Placental pericyte (primary cell): ENCODE measurements around the genes SYT15, FAM25C, WDFY4, LRRC18 and OGDHL.

DNA sequence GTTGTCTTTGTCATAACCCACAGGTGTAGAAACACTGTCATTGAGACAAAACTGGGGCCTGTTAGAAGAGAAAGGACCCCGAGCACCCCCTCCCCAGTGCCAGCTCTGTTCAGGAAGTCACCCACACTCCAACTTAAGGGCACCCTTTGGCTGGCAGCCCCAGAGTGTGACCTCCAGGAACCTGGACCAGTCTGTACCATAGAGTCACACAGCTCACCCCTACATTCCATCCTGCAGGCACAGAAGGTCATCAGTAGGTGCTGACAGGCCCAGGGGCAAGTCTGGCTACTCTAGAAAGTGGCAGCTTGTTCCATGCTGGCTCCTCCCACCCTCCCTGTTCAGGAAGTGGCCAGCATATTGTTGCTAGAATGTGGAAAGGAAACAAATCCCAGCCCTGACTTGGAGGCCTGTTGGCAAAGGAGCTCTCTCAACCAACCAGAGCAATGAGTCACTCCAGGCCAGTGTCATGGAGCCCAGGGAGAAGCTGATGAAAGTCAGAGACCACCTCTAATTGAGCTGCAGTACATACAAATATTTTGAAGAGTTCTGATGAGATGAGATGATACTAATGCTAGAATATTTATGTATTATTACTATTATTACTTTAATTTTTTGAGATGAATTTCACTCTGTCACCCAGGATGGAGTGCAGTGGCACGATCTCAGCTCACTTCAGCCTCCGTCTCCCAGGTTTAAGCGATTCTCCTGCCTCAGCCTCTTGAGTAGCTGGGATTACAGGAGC lies 3.3 kb upstream of the NCOA4 start:
- CAGE, long polyA plus RNA, result no peak

- CAGE, long polyA plus RNA, result no peak
These were observed at the start of gene SYT15 for GRCh38 chr10:46578900-46579219. Gene SYT15 (plus strand): TSS chr10:46579128.

DNA sequence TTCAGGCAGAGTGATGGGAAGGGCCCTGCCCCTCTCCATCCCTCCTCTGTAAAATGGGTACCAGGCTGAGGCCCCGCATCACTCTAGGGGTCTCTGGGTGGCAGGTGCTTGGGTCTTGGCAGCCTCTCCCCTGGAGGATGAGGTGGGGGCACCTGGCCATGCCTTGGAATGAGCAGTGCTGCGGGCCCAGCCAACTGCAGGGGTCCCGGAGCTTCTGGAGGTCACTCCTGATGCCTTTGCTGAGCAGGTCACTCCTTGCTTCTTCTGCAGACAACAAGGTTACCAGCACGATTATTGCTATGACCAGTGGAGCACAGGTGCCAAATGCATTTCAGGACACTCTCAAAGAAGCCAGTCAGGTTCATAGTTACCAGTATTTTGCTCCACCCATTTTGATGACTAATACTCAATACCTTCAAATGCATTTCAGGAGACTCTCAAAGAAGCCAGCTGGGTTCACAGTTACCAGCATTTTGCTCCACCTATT lies 22.5 kb upstream of the ZNF488 start:
- CAGE, long polyA plus RNA, result no peak

DNA sequence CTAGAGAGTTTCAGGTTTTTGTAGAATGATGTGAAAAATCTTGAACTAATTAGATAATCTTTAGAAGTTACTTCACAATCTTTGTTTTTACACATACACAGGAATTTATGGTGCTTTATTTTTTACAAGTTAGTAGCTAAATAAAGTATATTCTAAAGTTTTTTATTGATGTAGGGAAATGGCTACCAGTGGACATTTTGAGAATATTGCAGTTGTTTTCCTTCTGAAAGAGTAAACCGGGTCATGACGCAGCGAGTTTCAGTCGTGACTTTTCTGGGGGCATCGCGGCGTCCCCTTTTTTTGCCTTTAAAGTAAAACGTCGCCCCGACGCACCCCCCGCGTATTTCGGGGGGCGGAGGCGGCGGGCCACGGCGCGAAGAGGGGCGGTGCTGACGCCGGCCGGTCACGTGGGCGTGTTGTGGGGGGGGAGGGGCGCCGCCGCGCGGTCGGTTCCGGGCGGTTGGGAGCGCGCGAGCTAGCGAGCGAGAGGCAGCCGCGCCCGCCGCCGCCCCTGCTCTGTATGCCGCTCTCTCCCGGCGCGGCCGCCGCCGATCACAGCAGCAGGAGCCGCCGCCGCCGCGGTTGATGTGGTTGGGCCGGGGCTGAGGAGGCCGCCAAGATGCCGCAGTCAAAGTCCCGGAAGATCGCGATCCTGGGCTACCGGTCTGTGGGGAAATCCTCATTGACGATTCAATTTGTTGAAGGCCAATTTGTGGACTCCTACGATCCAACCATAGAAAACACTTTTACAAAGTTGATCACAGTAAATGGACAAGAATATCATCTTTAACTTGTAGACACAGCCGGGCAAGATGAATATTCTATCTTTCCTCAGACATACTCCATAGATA lies 57.6 kb downstream of the SYT15B start:
- CAGE, long polyA plus RNA, result no peak

- CAGE, long polyA plus RNA, result no peak
These were observed 794 bp downstream of the SYT15B start for GRCh38 chr10:47762600-47762996.

- CAGE, long polyA plus RNA, result no peak
These were observed at the start of gene FAM25C for GRCh38 chr10:47999668-47999867. Gene FAM25C (minus strand): TSS chr10:47999791.

DNA sequence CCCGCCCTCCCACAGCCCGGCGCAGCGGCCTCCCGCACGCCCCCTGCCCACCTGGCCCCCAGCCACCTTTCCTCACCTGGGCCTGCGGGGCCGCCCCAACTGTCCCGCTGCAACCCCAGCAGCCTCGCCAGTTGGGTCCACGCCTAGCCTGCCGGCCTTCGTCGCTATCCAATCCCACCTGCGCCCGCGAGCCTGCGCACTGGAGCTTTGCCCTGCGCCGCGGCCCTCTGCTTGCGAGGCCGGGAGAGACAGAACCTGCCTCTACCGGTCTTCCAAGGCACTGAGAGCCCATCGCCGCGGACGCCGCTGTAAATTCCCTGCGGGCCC lies 134.2 kb downstream of the FRMPD2 start:
- CAGE, long polyA plus RNA, result no peak

GRCh38 chr10:48367455-48368120 lies 61.1 kb downstream of the MAPK8 start:
- CAGE, long polyA plus RNA, result no peak

GRCh38 chr10:48623830-48624265 lies 19.0 kb upstream of the ARHGAP22 start:
- CAGE, long polyA plus RNA, result no peak

- CAGE, long polyA plus RNA, result no peak
These were observed 13.2 kb upstream of the WDFY4 start for GRCh38 chr10:48671395-48671861.

DNA sequence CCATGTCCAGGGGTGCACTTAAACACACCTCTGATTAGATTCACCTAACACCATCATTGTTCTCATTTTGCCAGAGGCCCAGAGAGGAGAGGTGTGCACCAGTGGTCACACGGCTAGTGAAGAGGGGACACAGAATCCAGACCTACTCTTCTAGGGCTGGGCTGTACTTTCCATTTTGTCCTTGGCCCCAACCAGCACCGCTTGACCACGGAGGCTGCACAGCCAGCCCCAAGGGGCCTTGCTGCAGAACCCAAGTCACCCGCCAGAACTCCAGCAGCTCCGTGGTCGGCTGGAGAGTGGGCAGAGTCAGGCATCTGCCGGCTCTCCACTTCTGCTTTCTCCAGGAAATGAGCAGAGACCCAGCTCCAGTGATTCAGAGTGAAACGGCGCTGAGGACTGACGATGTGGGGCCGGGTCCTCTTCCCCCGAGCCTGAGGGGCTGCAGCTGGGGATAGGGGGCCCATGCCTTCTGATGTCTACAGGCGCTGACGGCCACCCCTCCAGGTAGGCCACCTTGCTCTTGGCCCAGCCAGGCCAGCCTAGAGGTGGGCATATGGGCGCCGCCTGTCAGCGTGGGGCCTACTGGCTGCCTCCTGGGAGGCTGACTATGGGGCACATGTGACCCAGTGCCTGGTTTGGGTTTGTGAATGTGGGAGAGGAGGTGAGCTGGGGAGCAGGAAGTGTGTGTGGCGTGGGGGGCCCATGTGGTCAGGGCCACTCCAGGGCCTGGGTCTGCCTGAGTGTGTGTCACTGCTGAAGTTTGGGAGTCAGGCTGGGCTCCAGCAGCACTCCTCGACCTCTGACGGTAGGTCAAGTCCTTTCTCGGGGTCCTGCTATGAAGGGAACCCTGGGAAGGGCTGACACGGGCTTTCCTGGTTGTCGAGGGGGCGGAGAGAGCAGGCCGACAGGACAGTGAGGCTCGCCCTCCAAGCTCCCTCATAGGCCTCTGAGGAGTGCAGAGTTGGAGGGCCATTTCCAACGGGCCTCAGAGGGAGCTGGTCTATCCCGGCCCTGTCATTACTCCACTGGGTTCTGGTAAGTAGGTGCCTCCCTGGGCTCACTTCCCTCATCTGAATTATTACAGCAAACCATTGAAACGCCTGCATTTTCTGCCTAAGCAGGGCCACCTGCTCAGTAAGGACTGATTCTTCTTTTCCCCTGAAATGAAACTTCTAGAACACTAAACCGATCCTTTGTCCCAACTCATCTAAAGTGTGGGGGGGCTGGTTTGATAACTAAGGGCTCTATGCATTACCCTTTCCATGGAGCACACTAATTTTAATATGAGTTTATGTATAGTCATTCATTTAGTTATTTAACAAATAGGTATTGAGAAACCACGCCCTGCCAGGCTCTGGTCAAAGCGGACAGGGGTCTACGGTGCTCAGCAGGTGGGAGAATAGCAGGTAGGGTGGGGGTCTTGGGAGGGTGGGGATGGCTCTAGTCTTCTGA lies at the start of gene WDFY4:
WDFY4 (plus strand) TSS at position 376 of the 1,452 bp plus-strand sequence.
- CAGE, long polyA plus RNA, result no peak

GRCh38 chr10:48800154-48800693 lies 115.6 kb downstream of the WDFY4 start:
- CAGE, long polyA plus RNA, result no peak

DNA sequence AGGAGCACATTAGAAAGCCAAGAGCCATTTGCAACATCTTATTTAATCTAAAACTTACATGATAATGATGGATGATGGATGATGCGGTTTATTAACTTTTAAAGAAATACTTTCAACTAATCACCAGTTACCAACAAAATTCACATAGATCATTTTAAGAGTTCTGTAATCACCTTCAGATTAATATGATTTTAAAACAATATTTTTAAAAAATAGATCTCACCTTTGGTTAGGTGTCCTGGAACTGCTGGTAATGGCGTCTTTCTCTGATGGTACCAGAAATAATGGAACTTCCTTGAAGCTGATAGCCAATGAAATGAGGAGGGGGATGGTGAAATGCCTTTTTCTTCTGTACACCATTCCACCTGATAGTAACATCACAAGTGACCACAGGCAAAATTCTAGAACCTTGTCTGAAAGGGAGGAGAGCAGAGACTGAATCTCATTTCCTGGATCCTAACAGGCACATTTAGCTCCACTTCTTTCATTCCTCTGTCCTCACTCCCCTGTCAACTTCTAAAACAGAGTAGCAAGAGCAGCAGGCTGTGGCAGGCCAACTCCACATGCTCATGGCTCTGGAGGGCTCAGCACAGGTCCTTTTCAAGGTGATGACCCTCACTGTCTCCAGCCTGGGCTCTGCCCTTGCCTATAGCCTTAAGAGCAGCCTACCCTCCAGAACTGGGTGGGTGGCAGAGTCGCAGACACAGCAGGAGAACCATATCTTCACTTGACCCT lies at the start of gene LRRC18:
LRRC18 (minus strand) TSS at position 318 of the 735 bp plus-strand sequence.
- CAGE, long polyA plus RNA, result no peak

DNA sequence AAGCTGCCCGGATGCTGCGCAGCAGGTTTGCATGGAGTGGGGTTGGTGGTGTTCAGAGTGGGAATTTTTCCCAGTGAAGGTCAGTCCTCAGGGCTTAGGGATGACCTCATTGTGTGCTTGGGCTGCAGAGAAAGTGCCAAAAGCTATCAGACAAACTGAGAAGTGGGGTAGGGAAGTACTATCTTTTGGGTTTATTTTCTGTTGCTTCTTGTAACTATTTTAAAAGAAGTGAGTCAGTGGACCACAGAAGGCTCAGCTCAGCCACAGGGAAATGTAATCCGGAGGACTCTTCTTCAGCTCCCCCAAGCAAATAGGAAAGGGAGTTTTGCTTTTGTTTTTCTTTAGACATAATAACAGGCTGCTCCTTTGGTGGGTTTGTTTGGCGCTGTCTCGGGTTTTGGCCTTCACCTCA lies 5.2 kb upstream of the FAM170B start:
- CAGE, long polyA plus RNA, result no peak

GRCh38 chr10:49254107-49254647 lies 44.8 kb upstream of the C10orf71 start:
- CAGE, long polyA plus RNA, result no peak

DNA sequence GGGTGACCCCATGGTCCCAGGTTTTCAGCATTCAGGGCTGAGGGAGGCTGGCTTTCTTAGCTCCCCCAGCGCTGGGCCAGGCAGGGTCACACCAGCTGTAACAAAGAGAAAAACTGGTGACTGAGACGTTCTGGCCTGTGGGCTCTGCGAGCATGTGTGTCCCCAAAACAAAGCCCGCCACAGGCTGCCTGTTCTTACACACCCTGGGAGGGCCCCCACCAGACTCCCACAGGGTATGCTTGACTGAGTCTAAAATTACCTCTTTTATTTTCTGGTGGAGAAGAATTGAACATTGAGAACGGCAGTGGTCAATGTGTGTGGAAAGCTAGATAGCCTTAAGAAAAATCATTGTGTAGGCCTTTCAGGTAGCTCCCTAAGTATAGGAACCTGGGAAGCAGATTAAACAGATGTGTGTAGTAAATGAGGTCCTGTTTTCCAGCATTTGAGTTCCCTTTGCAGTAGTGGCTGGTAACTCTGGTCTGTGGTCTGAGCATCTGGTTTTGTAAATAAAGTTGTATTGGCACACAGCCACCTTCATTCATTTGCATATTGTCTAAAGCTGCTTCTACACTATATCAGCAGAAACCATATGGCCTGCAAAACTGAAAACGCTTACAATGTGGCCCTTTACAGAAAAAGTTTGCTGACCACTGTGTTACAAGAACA lies 933 bp downstream of the C10orf71 start:
- CAGE, long polyA plus RNA, result no peak

DNA sequence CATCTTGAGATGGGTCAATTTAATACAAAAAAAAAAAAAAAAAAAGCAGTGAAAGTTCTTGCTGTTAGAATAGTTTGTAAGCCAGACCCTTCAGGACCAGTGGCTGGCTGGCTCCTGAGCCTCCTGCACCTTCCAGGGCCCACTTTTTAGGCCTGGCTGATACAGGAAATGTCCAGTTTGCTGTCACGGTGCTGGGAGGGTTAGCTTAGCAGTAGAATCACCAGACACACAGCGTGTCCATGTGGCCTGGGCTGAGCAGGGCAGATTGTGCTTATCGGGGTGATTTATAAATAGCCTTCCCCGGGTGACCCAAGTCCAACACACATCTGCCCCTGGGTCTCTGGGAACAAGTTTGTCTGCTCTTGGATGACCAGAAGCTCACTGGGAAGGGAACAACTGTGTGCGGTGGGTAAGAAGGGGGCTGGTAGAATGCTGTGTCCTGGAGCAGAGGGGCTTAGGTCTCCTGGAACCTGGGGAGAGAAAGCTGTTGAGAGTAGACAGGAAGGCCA lies 1.5 kb downstream of the C10orf71 start:
- CAGE, long polyA plus RNA, result no peak

DNA sequence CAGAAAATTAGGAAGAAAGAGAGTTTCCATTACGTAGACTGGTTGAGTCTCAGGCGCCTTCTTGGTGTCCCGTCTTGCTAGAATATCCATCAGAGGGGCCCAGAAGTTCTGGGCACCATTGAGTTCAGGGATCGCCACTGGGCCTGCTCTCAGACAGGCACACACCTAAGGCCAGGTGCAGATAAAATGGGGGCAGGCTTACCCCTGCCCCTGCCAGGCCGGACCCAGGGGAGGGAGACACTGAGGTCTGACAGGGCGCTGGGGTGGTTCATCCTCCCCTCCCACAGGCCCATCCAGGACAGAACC lies 33.2 kb downstream of the DRGX start:
- CAGE, long polyA plus RNA, result no peak

DNA sequence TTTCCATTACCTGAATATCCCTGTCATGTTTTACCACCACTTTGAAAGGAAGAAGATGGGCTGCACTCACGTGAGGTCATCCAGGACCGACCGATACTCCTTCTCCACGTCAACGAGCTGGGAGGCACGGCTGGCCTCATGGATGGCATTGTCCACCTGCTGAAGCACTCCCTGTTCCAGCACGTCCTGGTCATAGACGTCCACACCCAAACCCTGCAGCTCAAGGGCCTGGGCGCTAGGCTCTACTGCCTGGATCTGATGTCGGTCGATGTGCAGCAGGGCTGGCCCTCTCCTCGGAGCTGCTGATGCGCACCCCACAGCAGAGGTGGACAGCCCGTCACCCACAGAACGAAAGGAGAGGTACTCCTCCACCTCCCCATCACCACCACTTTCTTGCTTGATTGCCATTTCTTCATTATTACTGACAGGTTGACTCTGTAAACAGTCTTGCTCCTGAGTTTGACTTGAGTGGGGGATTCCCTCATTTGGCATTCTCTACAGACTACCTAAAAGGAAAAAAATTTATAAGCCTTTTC lies 6.4 kb downstream of the ERCC6 start:
- CAGE, long polyA plus RNA, result no peak

DNA sequence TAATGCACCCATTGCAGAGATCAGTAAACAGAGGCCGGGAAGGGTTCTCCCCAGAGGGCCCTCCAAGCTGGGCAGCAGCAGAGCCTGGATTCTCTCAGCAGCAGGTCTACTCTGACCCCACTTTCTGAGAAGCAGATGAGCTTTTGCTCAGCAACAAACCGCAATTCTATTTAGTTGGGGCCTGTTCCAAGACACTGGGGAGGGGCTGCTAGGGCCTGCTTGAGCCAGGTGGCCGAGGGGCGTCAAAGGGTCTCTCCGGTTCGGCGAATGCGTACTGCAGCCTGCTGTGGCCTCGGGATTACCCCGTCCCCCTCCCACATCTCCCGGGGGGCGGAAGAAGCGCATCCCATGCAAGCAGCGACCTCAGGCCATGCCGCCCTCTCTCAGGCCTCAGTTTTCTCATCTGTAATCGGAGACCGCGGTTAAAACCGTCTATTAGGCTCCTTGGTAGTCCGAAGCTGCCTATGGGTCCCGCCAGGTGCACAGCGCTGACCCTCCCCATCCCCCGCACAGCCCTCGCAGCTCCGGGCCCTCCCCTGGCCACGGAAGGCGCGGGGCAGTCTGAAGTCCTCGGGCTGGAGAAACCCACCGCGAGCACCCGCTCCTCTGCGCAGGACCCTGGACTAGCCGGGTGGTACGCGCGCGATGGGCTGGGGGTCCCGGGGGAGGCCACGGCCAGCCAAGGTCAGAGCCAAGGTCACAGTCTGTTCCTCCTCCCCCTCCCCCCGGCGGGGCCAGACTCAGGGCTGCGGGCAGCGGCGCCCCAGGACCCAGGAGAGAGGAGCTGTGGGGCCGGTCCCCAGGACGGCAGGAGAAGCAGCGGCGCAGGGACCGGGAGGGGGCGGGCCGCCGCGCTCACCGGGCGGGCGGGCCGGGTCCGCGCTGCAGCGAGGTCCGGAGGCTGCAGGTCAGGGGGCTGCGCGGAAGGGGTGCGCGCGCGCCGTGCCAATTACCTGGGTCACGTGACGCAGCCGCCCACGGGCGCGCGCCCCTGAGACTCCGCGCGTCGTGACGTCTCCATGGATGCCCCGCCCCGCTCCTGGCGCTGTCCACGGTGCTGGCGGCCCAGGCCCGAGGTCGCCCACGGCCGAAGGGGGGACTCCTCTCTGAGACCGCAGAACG lies at the start of gene OGDHL:
OGDHL (minus strand) TSS at position 944 of the 1,122 bp plus-strand sequence.
- CAGE, long polyA plus RNA, result no peak